REH cell (cell line): ENCODE results near the gene PRDM10.

DNA sequence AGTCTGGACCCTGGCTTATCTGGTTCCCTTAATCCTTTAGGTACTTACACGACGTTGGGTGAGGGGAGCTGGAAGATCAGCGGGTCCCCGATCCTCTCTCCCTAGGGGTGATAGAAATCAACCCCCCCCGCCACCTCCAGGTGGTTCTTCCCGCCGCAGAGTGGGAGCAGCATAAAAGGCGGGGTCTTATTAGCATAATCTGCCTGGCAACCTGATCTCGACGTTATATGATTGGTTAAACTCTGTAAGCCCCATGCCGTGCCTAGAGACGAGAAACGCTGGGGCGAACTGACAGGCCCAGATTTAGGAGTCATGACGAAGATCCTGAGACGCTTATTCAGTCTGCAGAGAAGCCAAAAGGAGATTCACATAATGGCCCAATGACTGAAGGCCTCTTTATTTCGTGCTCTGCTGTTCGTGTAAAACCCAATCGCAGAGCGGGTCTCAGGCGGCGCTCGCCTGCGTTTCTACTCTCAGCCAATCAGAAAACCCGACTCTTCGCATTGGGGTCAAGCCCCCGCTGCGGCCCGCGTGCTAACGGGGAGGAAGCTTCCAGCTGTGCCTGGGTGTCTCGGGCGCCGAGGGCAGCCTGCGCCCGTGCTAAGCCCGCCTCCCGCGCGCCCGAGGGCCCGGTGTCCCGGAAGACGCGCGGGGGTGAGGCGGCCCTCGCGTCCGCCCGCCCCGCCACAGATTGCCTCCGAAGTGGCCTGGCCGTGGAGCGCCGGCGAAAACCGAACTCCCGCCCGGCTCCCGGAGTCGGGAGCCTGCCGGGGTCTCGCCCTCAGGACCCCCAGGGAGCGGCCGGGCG lies at the start of gene PRDM10:
Gene PRDM10, minus strand, starts transcription at position 162 of the 808 bp plus-strand sequence.
- PRO-cap: bidirectional peak, plus-strand start at position 340 of the sequence, minus-strand start at position 162 of the sequence; bidirectional peak, plus-strand start at position 687 of the sequence, minus-strand start at position 766 of the sequence

DNA sequence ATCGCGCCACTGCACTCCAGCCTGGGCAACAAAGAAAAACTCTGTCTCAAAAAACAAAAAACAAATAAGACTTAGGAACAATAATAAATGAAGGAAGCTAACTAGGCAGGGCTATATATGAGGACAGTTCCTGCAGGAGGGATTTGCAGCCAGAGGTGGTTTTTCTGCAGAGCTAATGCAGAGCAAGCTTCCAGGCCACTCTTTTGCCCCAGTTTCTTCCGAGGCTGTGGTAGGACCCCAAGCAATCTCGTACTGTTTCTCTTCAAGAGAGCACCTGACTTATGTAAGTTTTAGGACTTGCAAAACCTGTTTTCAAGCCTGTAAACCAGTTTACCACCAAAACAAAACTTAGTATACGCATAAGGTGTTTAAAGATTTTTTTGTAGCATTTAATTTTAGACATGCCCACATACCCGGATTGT lies 7.7 kb upstream of the APLP2 start:
- PRO-cap: no peak

DNA sequence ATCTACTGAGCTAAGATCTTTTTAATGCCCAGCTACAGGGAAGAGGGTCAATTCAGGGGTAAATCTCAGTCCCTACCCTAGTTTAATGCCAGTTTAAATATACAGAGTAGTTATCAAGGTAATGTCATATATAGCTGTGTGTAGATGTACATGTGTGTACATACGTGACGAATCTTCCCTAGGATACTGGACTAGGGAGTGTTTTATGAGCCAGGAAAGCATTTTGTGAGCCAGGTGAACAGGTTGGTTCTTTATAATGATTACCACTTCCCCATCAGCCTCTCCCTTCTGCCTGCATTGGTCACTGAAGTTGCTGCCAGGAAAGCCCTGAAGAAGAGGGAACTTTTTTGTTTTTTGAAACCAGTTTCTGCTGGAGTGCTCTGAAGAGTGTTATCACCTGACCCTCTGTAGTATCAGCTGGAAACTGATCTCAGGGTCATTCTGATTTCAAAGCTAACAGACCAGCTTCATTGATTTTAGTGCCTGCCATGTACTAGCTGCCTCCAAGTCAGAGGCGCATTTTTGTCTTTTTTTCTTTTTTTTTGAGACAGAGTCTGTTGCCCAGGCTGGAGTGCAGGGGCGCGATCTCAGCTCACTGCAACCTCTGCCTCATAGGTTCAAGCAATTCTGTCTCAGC lies 14.2 kb upstream of the ST14 start:
- PRO-cap: no peak

- PRO-cap: no peak
Observed at GRCh38 chr11:130162507-130163243, 3.1 kb downstream of the ST14 start.

- PRO-cap: no peak
Observed at GRCh38 chr11:130189412-130190241, 30.0 kb downstream of the ST14 start.

DNA sequence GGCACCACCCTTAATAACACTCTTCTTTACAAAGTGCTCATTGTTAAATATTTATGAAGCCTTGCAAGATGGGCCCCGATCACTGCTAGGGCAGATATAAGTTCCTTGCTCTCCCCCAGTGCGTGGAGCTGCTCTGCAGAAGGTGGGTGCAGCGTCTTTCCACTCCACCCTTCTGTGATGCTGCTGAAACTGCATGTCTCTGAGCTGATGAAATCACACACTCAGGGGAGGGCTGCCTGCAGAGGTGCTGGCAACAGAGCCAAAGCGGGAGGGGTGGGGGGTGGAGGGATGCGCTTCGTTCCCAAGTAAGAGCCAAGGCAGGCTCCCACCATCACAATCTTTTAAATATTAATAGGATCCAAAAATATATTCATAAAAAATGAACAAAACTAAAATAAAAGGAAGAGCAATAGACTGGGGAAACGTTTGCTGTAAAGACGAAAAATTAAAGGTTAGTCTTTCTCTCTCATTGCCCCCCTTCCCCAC lies 116.5 kb upstream of the NTM start:
- PRO-cap: no peak

DNA sequence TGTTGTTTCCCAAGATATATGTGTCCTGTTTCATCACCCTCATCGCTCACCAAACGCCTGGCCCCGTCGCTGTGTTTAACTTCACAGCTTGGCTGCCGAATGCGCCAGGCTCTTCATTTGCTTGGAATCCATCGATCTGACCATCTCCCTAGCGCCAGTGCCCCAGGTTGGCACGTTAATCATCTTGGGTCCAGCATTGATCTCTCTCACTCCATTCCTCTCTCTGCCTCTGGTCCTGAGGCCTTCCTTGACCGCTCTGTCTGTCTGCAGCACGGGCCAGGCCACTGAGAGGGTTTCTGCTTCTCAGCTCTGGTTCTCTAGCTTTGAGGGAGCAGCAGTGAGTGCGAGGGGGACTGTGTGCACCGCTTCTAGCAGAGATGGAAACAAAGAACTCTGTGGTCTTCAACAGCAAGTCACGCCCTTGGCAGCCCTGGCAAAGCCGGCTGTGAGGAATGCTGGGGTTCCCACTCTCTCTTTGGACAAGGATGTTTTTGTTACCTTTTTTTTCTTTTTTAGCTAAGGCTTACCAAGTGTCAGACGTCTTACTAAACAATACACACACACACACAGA lies 292.9 kb downstream of the NTM start:
- PRO-cap: no peak

GRCh38 chr11:132024432-132024892 lies 654.0 kb downstream of the NTM start:
- PRO-cap: no peak

- PRO-cap: no peak
Observed at GRCh38 chr11:133953556-133954008, 3.2 kb downstream of the IGSF9B start.

DNA sequence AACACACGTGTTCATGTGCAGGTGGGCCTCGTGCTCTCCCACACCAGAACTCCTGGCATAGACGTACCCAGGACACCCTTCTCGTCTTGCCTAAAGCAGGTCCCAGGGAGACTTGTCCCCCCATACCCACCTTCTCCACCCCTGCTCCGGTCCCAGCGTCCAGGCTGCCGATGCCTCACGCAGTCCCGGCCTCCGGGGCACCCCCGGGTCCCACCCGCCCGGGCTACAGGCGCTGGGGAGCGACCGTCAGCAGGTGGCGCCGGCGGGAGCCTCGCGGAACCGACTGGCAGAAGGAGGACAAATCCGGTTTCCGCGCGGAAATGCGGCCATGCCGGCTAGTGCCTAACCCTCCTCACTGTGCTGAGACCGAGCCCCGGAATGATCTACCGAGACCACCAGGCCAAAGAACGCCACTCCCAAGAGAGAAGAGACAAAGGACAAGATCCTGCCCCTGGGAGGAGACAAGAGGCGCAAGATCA lies 10.5 kb upstream of the IGSF9B start:
- PRO-cap: no peak

DNA sequence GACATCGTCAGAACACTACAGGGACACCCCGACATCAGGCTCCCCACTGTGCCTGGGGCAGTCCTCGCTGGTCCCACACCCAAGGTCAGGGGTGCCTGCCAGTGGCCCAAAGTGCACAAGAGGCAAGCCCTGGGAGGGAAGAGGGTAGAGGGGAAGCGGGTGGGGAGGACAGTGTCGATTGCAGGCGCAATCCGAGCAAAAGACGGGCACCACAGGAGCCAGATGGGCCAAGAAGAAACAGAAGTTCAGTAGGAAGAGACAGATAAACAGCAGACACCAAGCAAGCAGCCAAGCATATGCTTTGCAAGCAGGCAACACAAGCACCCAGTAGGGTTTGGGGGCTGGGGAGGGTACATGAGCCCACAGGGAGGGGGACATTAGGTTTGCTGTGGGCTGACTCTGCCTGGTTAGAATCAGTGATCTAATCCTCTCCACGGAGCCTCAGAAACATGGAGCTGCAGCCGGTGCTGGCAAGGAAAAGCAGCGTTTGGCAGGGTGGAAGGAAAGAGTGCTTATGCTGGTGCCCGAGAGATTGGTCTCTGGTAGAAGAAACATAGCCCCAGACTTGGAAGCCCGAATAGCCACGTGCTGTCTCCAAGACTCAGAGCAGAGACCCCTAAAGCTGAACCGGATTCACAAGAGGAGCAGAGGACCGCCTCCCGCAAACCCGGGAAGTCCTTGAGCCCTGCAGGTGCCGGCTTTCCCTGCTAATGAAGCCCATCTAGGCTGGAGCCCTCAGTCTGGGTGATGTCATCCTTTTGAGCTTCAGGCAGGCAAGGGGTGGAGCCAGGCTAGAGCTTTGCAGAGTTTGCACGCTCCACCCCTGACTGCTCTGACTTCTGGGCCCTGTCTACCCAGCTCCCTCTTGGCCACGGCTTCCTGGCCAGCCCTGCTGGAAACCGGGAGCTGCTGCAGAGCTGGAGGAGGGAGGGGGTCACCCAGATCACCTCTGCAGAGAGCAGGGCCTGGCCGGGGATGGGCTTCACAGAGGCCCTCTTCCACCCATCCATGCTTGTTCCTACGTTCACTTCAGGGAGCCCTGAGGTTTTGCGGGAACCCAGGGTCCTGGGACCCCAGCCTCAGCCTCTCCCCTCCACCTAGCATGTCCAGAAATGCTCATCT lies 35.1 kb upstream of the JAM3 start:
- PRO-cap: no peak

DNA sequence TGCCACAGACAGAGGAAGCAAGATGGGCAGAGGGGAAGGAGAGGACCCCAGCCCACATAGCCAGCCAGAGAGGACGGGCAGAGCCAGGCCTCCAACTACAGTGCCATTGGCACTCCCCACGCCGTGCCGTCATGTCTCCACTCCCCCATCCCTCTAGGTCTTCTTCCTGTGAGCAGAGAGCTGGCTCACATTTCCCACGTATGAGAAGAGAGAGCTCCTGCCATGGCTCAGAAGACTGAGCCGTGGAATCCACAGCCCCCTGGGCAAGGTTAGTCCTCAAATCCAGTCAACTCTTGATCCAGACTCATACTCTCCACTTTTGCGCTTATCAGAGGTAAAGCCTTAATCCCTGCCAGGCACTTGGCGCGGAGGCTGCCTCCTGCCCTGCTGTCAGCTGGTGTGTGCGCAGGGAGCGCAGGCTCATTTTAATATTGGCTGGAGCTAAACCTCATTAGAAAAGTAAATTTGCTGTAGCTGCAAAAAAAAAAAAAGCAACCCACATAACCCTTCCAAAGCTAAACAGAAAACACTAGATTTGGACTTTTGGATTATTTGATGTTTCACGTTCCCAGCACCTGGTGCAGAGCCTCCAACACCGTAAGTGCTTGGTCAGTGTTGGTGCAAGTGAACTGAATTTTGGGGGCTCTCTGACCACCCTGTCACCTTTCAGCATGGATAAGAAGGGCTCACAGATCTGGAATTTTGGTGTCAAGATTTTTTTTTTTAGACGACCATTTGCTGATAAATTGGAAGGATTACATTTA lies 4.6 kb downstream of the B3GAT1 start:
- PRO-cap: no peak

GRCh38 chr11:134761920-134763002 lies 350.2 kb upstream of the B3GAT1 start:
- PRO-cap: no peak